Temporal lobe (tissue), 2 donors: ENCODE measurements around the genes GOSR2, RPRML, MYL4 and PNPO.

DNA sequence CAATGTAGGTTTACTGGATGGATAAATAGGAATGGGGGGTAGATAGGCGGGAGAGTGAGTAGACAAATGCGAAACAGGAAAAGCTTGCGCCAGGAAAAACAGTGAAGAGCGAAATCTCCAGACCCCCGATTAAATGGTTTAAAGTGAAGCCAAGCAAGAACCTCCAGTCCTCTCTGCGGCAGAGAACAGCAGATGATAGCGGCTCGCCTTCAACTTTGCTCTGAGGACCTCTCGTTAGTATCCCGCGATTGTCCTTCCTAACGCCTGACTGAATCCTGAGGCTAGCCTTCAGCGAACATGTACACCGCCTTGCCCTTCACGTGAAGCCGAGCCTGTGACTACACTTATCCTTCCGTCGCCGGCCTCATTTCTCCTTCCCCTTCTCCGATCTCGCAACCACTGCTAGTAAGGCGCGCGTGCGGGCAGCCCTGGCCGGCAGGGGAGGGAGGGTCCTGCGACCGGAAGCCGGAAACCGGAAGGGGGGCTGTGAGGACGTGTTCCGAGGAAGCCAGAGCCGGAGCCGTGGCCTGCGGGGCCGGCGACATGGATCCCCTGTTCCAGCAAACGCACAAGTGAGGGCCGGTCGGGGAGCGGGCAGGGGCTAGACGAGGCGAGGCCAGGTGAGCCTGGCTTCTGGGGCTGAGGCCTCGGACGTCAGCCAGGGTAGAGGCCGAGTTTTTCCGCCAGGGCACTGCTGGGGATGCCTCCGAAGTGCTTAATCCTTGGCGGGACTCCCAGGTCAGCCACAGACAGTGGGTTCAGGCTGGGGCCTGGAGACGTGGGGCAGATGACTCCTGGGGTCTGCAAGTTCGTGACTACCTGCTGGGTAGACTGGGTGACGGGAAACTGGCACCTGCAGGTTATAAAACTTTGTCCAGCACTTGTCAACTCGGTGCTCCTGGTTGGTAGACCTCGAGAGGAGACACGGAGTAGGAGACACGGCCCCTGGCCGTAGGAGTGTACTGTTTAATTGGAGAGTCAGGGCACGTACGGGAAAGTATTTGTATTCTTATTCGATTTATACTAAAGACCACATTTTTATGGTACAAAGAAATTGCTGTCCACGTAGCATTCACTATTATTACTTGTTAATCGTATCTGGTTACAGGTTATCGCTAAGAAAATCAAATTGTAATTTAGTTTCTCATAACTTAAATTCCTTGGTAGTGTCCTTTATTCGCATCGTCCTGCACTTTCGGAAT, at the start of gene GOSR2:
GOSR2 (plus strand) TSS at position 511 of the 1,202 bp plus-strand sequence.
- RAMPAGE, long total RNA: start-site peak on the plus strand centred at position 514 of the sequence, 50 bp wide, 402 and 54 reads in 2 replicates

GRCh38 chr17:46940734-46941256, 17.8 kb downstream of the GOSR2 start:
- RAMPAGE, long total RNA: no peak

DNA sequence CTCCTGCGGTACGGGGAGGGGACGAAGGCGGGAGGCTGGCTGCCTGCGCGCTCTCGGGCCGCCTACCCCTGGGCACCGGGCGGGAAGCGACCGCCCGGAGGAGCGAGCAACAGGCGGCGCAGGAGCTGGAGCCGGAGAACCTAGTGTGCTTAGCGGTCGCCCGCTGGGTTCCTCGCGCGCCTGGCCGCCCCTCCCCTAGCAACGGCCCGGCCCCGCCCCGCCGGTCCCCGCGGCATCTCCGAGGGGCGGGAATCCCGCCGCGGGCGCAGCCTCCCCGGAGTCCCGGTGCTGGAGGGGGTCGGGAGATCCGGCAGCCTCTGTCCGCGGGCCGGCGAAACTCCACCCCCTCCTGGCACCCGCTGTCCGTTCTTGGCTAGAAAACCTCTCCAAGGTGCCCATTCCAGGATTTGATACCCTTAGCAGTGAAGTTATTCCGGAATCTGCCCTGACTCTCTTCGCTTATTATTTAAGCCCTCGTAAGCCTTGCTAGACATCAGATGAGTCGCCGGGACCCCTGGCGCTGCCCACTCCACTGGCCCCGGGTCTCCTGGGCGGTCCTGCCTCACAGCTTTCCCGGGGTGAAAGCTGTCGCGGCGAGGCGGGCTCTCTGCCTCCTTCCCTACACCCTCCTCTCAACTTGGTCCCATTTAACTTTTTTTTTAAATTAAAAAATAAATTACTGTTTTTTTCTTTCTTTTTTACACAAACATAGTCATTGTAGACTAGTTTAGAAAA, at the start of gene RPRML:
RPRML (minus strand) TSS at position 147 of the 735 bp plus-strand sequence.
- RAMPAGE, long total RNA: no peak

GRCh38 chr17:46984358-46984731, 5.3 kb upstream of the RPRML start:
- RAMPAGE, long total RNA: no peak

DNA sequence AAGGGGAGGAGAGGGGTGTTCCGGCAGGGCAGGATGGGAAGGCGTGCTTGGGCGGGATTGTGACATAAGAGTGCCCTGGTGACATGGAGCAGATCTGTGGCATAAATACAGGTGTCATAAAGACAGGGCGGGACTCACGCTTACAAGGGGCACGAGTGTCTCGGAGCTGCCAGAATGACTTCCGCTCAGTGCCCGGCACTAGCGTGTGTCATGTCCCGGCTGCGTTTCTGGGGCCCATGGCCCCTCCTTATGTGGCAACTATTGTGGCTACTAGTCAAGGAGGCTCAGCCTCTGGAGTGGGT, 37.9 kb upstream of the RPRML start:
- RAMPAGE, long total RNA: no peak

- RAMPAGE, long total RNA: no peak
These were observed 68.6 kb downstream of the CDC27 start for GRCh38 chr17:47120263-47121055.

- RAMPAGE, long total RNA: no peak
These were observed 8.7 kb downstream of the CDC27 start for GRCh38 chr17:47180238-47180918.

DNA sequence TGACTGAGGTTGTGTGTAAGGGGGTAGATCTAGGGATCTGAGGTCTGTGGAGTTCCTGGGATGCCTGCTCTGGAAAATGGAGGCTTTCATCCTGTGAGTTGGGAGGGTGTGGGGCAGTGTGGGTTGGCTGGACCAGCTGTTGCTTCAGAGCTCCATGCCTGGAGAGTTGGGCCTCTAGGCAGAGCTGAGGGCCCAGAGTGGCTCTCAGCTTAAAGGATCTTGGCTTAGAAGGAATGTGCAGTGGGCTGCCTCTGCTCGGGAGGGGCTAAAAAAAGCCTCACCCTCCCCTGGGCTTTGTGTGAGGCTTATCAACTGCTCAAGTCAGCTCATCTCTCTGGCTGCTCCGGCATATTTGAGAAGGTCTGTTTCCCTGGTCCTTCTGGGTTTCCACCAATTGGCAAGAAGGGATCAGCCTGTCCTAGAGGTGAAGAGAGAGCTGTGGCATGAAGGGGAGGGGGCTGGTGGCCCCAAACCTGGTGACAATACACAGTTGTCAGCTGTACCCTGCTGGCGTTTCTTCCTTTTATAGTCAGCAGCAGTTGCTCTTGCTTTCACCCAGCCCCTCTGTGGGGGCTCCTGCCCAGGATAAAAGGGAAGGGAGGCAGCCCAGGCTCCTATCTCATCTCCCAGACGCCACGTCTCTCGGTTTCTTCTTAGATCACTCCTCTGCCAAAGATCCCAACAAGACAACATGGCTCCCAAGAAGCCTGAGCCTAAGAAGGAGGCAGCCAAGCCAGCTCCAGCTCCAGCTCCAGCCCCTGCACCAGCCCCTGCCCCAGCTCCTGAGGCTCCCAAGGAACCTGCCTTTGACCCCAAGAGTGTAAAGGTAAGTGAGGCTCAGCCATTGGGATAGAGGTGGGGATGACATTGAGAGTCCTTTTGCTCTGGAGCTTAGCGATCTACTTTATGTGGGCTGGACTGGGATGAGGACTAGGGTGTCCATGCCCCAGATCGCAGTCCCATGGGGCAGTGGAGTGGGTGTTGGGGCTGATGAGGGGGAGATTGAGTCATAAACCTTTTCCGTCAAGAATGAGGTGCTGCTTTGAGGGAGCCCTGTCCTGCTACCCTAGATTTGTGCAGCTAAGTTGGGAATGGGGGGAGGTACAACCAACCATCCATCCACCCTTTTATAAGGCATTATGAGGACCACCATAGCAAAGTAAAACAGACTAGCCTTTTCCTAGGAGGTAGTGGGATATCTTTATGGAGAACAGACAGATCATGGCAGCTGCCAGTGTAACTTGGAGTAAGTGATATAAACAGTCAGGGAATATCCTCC, at the start of gene MYL4:
MYL4 (plus strand) TSS at position 617 of the 1,279 bp plus-strand sequence.
- RAMPAGE, long total RNA: no peak

DNA sequence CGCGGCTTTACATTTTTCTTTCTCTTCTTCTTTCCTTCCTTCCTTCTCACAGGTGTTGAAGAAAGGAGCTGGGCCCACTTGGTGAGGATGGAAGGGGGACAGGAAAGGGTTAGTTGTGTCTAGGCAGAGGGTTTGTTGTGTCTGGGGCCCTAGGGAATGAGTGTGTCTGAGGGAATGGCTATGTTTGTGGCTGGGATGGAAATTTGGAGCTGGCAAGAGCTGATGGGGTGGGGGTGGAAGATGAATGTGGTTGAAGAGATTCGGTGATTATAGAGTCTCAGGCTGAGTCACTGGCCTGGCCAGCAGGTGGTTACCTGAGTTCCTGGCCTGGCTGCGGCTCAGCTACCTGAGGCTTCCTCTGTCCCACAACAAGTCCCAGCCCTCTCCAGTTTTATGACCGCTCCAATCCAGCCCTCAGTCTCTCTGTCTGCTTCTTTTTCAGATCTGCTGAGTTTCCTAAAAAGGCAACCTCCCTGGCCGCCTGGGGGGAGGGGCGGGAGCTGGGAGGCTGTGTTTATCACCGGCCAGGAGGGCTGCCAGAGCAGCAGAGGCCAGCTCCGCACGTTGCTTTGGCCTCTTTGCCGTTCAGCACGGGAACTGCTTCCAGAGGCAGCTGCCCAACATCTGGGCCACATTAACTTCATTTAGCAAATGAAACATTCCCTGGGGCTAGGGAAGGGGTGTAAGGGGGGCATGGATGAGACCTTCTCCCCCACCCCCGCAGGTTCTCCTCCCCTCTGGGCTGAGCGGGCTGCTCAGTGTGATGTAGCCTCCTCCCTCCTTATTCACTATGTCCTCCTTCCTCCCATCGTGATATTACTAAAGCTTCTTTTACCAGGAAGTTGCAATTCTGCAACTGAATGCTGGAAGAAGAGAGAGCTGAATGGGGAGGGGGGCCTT, 21.8 kb downstream of the ITGB3 start:
- RAMPAGE, long total RNA: no peak

- RAMPAGE, long total RNA: no peak
These were observed 11.5 kb upstream of the EFCAB13 start for GRCh38 chr17:47312206-47312763.

DNA sequence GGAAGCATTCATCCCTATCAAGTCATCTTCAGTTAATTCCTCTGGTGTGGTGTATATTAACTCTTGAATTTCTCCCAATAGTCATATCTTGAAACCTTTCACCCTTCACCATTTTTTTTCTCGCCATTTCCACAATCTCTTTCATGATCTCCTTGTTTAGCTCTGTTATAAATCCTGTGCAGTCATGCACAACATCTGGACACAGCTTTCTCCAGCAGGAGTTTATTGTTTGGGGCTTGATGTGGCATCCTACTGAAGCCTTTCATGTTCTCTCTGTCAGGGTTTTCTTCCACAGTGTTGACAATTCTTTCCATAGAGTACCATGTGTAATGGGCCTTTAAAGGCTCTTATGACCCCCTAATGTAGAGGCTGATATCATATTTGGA, 93.8 kb downstream of the EFCAB13 start:
- RAMPAGE, long total RNA: no peak

DNA sequence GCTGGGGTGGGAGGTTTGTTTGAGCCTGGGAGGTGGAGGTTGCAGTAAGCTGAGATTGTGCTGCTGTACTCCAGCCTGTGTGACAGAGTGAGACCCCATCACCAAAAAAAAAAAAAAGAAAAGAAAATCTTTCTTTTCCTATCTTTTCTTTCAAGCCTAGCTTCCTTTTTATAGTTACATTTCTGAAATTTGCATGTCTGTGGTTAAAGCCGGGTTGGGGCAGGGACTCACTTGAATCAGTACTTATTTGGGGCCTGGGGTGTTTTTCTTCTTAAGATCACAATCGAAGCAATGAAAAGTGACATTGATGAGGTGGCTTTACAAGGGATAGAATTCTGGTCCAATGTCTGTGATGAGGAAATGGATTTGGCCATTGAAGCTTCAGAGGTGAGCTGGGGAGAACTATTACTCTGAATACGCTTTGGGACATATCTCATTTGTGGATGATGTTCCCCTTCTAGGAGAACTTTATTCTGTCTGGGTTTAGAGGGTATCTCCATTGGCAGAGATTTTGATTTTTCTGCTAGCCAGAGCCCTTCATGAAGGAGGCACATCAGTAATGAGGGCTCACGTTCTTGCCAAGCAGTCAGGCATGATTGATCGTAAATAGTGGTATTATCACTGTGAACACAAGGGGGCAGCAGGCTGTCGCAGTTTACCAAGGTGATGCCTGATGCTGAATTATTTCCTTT, 14.3 kb downstream of the KPNB1 start:
- RAMPAGE, long total RNA: no peak

DNA sequence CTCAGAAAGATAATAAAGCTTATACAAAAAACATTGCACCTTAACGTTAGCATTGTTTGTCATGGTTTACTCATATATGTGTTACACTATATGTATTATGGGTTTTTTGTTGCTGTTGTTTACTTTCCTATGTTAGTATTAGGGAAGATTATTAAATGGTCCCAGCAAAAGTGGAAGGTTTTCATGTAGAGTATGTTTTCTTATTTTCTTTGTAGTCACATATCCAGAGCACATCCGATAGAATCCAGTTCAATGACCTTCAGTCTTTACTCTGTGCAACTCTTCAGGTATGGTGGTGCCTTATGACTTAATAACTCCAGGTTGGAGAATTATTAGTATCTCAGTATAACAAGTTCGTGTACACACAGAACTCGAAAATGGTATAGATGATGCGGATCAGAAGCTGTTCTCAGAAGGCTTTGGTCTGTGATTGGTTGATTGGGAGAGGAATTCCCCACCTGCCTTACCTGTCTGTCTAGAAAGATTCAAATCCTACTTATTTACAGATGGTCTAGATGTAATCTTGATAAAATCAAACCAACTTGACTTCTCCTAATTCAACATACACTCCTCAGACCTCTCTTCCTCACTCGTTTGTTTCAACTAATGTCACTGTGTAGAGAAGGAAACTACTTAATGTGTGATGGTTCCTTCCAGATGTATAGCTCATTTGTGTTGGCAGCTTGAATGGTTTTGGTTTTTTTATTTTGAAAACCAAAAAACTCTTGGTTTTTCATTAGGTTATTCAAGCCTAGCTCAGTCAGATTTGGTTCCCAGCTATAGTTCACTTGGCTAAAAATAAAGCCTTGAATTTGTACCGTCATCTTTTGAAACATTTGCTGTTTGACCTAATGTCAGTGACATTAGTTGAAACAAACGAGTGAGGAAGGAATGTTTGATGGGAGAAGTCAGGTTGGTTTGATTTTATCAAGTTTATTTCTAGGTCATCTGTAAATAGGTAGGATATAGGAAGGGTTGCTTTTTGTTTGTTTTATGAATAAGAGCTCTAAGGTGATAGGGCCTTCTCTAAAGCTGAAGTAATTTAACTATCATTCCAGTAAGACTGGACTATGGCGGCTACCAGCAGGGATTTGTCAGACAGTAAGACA, 20.3 kb upstream of the TBKBP1 start:
- RAMPAGE, long total RNA: no peak

GRCh38 chr17:47682213-47683025, 11.5 kb upstream of the TBKBP1 start:
- RAMPAGE, long total RNA: no peak

DNA sequence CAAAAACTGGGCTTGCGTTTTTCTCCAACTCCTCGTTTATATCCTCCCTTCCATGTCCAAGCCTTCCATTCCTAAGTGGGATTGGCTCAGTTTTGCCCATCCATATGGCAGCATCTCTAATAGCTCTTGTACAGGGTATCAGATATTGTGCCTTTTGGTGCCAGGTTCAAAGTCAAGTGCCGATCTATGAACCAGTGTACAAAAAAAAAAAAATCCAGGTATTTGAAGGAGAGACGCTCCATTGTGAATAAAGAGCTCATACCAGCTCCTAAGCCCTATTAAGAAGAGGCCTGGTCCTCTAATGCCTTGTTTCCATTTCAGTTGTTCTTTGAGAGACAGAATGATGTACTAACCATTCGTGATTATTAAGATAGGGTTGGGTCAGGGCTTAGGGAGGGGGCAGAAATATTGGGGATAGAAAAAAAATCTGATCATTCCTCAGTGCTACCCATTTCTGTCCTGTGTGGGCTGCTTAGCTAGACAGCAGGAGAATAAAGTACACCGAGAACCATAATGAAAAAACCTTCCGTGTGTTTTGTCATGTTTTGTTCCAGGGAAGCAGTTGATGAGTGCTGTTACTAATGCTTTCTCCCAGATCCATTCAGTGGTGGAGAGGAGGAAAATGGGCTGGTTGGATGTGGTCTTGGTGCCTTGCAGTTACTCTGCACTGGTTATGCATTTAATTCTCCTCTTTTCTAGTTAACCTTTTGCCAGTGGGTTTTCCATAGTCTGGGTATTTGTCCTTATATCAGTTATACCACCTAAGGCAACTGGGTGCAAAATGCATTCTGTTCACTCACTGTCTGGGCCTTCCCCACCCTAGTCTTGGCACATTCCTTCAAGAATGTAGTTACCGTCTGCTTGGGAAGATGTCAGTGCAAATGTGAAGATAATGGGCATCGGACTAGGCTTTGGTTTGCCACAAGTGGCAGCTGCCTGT, 9.5 kb upstream of the TBKBP1 start:
- RAMPAGE, long total RNA: no peak

- RAMPAGE, long total RNA: no peak
These were observed 2.7 kb downstream of the TBKBP1 start for GRCh38 chr17:47696597-47697206.

DNA sequence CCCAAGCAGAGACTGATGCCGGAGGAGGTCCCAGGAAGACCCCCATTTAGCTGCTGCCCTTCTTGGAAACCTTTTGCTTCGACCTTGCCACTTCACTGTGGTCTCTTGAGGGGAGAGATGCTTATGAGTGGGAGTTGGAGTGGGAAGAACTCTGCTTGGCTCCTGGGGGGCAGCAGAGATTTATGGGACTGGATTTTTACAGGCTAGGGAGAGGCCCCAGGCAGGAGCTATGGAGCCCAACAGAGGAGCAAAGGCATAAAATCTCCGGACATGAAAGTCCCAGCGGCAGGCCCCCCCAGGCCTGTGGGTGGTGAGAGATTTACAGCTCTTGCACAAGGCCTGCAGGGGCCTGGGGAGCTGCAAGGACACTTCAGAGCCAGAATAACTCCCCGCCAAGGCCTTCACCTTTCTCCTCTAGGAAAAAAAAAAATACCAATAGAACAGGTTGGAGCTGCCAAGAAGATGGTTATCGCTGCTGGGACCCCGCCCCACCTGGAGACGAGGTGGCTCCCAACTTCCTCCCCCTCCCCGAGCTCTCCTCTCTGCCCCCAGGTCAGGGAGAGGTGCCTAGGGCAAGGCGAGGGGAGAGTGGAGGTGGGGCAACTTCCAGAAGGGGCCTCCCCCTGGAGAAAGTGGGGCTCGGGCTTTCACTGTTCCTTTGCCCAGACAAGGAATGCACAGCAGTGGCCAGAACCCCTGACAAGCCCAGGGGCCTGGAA, 11.9 kb upstream of the SP2 start:
- RAMPAGE, long total RNA: no peak

- RAMPAGE, long total RNA: start-site peak on the minus strand at chr17:47941384-47941417, 60 and 79 reads in 2 replicates
These were observed at the start of gene PNPO for GRCh38 chr17:47941179-47941881. TSS of gene PNPO (plus strand) at chr17:47941571.

GRCh38 chr17:47953129-47953455, 4.6 kb downstream of the PRR15L start:
- RAMPAGE, long total RNA: no peak

DNA sequence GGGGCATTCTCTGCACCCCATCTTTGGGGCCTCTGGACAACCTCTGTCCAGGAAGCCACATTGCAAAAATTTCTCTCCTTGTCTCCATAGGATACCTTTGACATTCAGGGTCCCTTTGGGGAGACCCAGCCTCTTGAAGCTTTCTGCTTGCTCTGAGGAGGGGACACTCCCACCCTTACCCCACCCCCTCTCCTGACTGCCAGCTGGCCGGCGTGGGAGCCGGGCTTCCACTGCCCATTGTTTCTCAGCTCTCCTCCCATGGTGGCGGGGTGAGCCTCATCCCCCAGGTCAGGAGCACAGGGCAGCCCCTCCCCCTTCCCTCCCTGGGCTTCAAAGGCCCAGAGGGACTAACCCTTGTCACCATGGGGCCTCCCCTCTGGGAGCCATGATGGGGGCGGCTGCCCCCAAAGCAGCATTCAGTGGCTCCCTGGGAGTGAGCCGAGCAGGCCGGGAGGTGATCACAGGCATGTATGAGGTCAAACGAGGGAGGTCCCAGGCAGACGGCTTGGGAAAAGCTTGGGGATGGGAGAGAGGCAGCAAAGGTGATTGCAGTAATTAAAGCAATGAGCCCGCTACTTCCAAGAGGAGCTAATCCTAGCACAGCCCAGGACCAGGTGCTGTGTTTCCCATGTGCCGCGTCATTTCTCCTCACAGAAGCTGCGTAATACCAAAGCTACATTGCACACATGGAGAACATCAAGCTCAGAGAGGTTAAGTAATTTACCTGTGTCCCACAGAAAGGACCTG, 24.3 kb downstream of the CDK5RAP3 start:
- RAMPAGE, long total RNA: no peak